ENCODE results near the genes SLC35D1 and C1orf141.

DNA sequence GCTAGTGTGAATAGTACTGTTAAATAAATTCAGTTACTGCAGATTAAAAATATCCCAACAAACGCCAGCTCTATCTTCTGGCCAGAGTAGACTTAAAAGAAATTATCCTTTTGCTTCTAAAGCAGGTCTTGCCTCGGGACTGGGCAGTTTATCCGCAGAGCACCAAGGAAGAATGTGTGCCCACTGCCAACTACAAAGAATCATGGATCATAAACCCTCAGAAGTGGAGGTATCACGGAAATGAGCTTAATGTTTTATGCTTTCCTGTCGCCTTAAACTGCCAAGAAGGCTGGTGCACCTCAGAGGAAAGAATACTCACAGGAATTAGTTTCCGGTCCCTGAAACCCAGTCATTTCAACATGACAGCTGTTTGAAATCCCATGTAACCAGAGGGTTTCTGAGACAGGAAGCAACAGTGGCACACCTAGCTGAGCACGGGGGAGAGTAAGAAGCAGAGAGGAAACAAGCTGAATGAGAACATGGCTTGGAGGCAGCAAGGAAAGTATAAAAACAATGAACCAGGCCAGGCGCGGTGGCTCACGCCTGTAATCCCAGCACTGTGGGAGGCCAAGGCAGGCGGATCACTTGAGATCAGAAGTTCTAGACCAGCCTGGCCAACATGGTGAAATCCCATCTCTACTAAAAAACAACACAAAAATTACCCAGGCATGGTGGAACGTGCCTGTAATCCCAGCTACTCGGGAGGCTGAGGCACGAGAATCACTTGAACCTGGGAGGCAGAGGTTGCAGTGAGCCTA lies 3.9 kb downstream of the JAK1 start:
- PRO-cap, result no peak

DNA sequence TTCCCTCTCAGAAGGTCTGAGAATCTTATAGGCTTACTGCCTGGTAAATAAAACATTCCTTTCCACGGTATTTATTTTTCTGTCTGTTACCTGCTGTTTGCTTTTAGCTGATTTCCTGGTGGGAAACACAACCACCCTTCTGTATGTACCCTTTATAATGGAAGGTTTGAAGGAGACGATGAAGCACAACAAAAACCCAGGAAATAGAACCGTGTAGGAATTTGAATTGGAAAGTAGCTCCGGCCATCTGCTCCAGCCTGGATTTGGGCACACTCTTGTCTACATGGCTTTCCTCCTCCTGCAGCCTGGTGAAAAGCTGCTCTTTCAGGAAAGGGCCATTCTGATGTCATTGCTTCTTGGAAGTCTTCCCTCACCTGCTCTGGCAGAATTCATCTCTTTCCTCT lies 2.5 kb downstream of the AK4 start:
- PRO-cap, result no peak

- PRO-cap, result no peak
These were observed 16.8 kb downstream of the AK4 start for GRCh38 chr1:65164856-65165097.

- PRO-cap, result no peak
These were observed 308 bp upstream of the LEPR start for GRCh38 chr1:65420321-65420398.

GRCh38 chr1:65425244-65426443 lies 5.2 kb downstream of the LEPR start:
- PRO-cap, result no peak

DNA sequence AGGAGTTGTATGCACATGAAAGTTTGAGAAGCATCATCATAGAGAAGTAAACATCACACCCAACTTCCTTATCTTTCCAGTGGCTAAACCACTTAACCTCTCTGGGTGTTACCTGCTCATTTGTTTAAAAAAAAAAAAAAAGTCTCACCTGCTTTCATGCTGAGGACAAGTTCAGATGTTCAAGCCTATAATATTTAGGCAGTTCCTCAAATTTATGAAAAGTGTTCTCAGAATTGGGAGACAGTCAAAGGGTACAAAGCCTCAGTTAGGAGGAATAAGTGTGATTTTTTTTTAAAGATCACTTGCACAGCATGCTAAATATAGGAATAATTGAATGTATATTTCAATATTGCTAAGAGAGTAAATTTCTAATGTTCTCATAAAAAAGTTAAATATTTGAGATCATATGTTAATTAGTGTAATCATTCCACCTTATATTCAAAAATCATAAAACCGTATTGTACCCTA lies 12.0 kb downstream of the LEPR start:
- PRO-cap, result no peak

DNA sequence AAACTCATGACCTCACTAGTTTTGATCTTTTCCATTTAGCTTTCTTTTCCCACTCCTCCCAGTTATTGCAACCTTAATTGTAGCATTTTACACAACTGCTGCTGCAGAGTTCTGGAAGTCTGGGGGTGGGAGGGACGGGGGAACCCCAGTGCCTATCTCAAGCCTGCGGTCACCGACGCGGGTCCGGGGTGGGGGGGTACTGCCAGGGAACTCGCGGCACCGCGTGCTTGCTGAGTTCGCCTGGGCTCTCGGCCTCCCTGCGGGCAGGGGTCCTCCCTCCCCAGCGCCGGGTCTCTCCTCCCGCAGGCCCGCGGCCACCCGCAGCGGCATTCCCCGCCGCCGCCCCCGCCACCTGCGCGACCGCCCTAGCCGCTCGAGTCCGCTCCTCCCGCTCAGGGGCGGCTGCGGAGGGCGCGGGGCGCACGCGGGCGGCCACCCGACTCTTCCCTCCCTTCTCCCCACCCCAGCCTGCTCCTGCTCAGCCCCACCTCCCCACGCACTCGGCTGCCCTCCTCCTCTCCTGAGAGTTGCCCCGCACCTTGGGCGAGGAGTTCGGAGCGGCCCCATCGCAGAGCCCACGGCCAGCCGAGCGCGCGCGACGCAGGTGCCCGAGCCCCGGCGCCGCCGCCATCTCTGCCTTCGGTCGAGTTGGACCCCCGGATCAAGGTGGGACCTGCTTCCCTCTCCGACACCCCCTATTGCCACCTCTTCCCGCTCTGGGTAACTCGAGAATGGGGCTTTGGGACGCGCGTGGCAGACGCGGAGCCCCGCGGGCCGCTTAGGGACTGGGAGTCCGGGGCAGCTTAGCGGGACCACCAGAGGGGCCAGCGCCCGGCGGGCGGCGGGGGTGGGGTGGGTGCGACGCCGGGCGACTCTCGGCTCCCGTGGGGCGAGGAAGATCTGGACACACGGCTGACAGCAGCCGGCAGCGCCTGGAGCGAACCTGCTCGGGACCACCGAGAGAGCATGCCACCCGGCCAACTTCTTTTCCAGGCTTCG lies 105.0 kb downstream of the LEPR start:
- PRO-cap, result no peak

DNA sequence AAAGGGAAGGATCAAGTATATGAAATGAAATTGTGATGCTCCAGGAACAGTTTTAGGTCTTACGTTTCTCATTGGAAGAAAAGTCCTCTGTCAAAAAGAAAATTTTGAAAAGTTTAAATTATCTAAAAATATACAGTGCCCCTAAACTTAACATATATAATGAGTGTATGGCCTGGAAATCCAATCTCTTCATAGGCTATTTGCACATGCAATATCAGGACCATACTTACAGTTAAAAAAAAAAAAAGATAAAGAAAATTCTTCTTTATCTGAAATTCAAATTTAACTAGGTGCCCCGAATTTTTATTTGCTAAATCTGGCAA lies 185.6 kb upstream of the SGIP1 start:
- PRO-cap, result no peak

DNA sequence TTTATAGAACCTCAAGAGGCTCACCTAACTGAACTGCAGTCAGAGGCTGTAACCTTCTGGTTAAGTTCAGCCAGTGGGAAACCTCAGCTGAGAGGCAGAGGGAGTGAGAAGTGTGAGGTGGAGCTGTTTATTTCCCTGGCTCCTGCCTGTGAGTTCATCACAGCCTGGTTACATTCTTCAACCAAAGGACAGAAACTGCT lies 22.1 kb downstream of the DYNLT5 start:
- PRO-cap, result no peak

- PRO-cap, result bidirectional peak, plus-strand start at chr1:67053730, minus-strand start at chr1:67053648; bidirectional peak, plus-strand start at chr1:67054012, minus-strand start at chr1:67053950
These were observed at the start of gene SLC35D1 for GRCh38 chr1:67053279-67054269. Gene SLC35D1 (minus strand): TSS chr1:67054148.

DNA sequence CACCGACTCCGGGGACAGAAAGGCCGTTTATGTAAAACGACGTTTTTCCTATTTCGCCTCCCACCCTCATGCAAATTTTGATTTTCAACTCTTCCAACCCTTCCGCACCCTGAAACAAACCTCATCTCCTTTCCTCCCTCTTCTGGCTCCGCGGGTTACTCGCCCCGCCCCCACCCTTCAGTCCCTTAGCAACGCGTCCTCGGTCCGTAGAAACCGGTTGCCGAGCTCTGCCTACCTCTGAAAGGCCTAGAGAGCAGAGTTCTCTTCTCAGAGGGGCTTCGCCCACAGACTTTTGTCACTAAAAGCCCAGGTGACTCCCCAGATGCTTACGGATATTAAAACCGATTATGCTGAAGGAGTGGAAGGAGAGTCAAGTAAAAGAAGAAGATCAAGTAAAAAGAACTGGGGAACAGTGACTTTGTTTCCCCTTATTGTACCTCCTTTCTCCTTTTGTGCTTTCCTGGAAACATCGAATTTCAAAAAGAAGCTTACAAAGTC lies at the start of gene C1orf141:
Gene C1orf141, minus strand, starts transcription at position 161 of the 498 bp plus-strand sequence.
- PRO-cap, result no peak

DNA sequence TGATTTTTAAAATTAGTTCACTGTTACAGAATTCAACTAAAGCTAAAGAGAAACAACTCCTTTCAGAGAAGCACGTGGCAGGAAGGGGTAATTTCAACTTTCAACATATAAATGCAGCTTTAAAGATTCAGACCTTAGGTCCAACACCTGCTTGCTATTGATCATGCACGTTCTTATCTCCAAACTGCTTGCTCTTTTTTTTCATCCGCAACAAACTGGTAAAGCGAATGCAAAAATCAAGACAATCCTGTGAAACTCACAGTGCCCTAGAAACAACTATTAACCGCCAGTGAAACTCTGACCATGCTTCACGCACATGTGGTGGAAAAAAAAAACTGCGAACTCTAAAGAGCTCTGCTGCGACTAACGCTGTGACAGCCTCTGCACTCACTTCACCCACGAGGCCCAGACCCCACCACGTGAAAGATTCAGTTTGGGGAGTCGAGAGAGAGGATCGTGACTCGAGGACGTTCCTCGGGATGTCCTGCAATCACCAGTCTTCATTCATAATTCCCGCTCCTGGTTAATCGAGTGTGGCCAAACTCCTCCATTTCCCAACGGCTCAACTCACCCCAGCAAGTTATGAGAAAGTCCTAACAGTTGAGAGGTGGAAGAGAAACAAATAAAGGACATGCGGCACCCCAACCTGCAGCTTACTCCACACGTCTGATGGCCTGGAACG lies 1.3 kb downstream of the SERBP1 start:
- PRO-cap, result no peak

- PRO-cap, result no peak
These were observed 48.8 kb upstream of the SERBP1 start for GRCh38 chr1:67478912-67479520.

GRCh38 chr1:67524065-67525090 lies 94.2 kb upstream of the SERBP1 start:
- PRO-cap, result no peak

- PRO-cap, result no peak
These were observed 51.9 kb upstream of the GADD45A start for GRCh38 chr1:67632757-67633766.

DNA sequence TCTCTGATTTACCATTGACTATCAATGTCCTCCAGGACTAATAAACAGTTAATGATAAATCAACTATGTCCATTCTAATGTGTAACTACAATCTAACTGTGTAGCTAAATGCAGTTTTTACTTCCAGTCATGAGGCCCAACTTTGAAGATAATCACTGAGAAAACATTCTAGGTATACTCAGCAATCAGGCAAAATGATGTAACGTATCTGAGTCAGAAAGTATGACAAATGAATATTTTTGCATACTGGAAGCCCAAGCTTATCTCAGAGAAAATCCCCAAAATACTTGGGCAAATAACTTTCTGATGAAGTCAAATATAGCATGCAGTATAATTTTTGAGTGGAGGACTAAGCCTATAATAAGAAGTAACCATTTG lies 2.5 kb upstream of the GADD45A start:
- PRO-cap, result no peak

DNA sequence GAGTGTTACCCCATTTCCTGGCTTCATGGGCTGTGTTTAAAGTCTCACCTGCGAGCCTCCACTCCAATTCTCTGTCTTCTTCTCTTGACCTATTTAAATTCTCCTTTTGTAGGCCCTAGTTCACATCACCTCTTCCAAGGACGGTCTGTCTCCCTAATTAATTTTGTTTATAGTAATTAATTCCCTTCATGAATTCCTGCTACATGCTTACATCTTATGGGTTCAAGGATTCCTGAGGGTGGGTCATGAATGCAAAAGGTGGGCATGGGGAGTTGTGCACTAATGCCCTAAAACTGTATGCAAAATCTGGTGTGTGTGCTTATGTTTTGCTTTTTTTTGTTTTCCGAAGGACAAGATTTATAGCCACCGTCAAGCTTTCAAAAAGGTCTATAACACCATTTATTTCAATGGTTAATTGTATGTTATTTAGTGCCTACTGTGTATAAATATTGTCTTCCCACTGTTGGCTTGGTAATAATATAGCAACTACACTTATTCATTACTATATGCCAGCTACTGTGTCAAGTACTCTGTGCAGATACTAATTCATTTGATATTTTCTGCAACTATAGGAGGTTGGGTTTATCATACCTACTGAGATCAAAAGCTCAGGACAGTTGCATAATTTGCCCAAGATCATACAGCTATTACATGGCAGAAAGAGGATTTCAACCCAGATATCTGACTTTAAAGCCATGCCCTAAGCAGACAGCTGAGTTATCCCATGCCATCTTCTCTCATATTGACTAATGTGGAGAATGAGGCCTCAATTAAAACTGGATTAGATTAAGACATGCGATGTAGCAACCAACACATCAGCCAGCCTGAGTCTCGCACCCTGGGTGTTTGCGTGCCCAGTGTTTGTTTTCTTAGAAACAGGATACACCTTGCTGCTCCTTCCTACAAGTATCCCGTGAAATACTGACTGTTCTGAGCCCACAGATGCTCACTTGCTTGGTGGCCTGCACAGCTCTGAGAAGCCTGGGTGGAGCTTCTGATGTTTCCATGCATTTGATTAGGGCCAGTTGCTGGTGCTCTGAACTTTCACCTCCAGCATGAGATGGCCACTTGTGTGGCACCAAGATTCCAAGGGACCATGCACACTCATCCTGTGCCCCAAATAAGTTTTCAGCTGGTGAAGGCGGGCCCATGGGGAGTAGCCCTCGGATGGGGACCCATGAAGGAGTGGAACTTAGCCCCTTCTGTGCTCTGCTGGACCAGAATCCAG lies 34.6 kb downstream of the GADD45A start:
- PRO-cap, result no peak

DNA sequence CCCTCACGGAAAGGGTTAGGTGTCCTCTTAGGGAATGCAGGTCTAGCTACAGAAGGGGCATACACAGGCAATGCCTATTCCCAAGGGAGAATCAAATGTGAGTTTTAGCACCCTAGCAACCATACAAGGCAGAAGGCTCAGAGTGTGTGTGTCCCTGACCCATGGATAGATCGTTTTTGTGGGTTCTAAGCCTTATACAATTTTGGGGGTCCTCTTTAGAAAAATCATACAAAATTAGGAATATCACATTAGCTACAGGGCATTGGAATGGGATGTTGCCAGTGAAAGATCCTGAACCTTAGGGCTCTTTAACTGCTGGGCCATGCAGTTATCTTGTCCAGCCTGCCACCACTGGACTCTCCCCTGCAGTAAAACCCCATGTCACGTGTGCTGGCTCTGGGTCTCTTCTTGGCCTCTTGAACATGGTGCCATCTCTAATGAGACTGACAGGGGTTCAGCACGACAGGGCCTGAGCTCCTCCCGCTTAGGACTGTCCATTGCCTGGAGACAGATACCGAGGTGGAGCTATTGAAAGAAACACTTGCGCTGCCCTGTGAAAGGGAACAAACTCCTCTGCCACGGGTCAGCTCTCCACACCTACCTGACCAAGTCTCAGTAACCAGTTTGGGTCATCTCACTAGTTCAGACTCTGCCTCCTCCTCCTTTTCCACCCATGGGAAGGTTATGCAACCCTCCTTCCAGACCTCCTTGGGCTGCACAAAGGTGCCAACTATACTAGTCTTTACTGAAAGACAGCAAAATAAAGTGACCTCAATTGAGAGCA lies 66.2 kb downstream of the GNG12 start:
- PRO-cap, result no peak

DNA sequence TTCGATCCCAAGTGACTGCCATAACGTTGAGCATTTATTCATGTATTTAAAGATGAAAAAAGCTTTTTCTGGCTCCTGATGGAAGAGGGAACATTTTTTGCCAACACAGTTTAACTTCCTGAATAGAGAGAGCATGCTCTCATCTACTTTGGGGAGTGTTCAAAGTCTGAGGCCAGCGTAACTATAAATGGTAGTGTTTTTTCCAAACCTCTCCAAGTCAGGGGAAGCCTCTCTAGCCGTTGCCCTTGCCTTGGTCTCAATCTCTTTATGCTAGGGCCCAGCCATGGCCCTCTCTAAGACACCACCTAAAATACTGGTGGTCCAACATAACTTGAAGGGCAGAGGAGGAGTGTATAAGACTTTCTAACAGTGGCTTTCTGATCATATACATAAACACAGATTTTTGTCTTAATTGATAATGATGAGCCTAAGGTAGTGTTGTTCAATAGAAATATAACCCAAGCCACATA lies 55.7 kb downstream of the GNG12 start:
- PRO-cap, result no peak

GRCh38 chr1:67791262-67792425 lies 41.6 kb downstream of the GNG12 start:
- PRO-cap, result no peak

Measured in mesothelial cell of epicardium (in vitro differentiated cells).